Hematopoietic multipotent progenitor cell (in vitro differentiated cells): ENCODE data around the gene JDP2.

- CAGE, long polyA plus RNA, result no peak
Observed at GRCh38 chr14:75285393-75285752, 6.7 kb downstream of the FOS start.

DNA sequence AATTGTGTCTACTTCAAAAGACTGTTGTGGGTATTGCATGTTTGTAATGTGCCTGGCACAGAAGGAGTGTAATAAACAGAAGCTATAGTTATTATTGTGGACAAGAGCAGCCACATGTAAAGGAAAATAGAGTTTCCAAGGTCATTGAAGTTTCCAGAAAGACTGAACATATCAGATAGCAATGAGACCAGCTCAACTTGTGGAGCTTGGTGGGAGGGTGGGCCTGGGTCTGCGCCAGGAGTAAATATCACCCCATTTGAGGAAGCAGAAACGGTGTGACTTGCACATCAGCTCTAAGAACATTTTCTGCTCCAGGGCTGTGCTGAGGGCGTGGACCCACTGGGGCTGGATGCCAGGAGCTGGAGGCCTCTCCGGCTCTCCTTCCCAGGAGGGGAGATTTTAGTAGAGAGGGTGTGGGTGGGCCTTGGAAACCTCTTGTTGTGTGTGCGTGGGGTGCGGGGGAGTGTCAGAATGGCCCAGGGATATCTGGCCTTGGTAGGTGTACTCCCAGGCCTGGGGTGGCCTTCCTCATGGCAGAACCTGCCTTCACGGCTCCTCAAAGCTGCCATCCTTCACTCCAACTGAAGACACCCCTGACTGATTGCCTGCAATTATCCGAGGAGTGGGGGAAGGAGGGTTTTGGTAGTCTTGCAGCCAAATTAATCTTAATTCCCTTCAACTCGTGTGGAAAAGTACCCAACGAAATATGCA lies 19.9 kb downstream of the FOS start:
- CAGE, long polyA plus RNA, result no peak

DNA sequence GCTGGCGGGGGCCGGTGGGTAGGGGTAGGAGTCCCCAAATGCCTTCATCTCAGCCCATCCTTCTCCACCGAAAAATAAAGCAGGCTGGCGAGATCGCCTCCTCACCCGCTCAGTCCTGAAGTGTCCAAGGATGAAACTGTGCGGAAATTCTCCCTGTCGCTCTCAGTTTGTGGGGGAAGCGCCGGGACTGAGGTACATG lies 558 bp upstream of the JDP2 start:
- CAGE, long polyA plus RNA, result no peak

DNA sequence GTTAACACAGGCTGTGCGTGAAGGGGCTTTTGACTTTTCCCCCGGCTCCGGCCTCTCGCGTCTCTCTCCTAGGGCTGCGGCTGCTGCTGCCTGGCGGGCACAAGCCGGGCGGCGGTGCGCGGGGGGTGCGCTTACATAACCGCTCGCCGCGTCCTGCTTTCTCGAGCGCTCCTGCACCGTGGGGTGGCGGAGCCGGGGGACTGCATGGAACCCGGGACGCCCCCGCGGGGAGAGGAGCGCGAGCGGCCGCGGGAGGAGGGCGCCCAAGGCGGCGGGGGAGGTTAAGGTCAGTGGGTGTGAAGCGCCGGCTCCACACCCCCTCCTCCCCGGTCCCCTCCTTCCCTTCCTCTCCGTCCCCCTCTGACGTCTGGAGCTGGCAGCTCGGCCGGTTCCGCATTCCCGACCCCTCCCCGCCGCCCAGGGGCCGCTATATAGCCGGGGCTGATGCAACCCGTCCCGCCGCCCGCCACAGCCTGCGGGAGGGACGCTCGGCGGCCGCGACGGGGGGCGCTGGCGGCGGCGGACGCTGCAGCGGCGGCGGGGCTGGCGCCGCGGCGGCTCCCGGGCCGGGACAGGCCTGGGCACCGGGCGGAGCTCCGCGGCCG lies at the start of gene JDP2:
TSS of gene JDP2 (plus strand) at position 459 of the 605 bp plus-strand sequence.
- CAGE, long polyA plus RNA, result no peak

DNA sequence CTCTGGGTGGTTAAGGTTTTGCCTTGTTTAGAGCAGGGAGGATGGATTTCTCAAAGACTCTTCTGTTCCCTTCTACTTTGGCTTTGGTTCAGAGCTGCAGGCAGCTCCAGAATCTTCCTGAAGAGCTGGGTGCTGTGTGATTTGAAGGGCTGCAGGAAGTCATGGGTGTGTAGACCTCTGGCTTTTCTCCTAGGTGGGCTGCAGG lies 1.8 kb downstream of the JDP2 start:
- CAGE, long polyA plus RNA, result no peak

DNA sequence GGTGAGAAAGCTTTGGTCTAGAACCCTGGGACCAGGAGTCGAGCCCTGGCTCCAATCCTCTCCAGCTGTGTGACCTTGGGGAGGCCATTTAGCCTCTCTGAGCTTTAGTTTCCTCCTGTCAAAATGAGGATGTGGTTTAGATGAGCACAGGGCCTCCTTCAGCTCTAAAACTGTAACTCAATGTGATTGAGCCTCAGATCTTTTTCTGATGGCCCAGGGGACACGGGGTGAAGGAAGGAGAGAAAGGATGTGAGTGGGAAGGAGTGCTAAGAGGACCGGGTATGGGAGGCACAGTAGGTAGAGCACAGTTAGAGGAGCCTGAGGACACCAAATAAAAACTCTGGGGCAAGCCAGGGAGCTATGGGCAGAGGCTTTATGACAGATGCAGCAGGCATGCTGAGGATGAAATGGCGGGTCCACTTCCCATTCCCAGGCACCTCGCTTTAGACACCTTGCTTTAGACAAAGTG lies 7.8 kb downstream of the JDP2 start:
- CAGE, long polyA plus RNA, result no peak

- CAGE, long polyA plus RNA, result no peak
Observed at GRCh38 chr14:75578030-75578286, 462 bp upstream of the FLVCR2 start.

GRCh38 chr14:75650599-75651180 lies 10.0 kb downstream of the ERG28 start:
- CAGE, long polyA plus RNA, result no peak

DNA sequence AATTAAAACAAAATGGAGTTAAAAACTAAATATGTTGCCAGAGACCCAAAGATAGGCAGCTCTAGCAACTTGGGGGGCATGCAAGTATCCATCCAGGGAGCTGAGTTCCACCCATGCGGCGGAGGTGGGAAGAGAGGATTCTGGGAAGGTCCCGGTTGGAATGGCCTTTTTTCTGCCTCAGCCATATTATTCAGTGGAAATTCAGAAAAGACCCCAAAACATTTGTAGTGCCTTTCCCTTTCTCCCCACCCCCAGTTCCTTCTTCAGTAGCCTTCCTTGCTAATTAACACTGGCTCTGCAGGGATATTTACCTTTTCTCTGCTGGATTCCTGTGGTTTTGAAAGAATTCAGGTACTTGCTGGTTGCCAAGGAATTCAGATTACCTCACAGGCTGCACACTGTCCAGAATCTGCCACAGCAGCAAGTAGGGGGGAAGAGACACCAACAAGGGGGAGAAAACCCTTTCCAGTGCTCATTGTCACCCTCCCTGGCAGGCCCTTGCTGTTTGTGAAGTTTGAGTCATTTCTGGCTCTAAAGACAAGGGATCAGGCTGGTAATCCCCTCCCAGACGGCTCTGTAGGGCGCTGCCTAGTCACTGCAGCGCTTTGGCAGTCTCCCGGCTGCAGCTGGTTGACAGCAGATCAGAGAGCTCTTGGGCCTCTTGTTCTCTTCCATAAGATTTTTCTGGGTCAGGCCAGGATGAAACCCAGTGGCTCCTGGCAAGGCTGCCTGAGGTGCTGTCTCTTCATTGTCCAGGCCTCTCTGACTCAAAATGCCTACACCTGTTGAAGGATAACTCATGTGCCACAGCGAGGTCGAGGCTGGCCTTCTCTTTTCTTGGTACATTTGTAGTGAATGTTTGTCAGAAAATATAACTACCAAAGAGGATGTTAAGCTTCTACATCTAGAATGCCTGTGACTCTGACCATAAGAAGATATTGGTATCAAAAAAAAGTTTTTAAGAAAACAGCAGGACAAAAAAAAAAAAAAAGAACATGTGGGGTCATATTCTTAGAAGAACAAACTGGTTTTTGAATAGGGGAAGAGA lies 50.8 kb downstream of the TTLL5 start:
- CAGE, long polyA plus RNA, result no peak

DNA sequence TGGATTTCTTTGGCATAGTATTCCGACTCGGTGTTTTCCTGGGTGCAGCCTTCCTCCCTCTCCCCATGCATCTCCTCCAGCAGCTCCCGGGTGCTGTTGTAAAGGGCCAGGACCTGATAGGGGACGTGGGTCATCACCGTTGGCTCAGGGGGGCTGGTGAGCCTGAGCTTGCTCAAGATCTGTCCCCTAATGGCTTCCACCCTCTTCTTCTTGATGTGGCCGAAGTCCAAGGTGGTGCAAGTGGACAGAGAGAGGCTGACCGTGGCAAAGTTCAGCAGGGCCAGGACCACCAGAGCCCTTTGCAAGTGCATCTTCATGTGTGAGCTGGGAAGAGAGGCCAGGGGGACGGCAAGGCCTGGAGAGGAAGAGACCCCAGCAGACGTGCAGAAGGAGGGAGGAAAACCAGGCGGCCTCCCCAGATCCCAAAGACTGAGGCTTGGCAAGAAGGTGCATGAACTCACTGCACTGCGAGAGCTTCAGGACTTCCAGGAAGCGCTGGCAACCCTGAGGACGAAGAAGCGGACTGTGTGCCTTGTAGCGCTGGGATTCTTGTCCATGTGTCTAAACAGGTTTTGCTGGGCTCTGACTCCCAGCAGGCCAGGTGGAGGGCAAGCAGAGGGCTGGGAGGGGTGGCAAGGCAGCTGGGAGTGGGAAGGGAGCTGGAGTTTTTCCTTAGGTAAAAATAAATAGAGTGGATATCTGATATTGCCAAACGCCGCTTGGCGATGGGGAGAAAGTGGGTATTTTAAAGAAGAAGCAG lies 1.0 kb downstream of the TGFB3 start:
- CAGE, long polyA plus RNA, result no peak

DNA sequence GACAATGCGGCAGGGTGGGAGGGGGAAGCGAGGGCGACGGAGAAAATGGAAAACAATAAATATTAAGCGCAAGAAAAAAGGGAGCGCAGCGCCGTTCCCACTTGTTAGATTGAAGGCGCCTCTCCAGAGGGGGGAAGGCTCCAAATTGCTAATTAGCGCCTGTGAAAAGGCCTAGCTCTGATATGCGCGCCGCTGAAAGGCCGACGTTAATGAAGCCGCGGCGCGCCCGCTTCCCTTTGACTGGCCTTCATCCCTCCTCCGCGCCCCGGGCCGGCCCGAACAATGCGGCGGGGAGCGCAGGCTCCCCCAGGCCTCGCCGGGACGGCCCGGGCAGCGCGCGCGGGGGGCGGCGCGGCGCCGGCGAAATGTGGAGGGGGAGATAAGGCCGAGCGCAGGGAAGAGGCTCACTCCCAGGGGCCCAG lies 13.1 kb upstream of the GPATCH2L start:
- CAGE, long polyA plus RNA, result no peak

DNA sequence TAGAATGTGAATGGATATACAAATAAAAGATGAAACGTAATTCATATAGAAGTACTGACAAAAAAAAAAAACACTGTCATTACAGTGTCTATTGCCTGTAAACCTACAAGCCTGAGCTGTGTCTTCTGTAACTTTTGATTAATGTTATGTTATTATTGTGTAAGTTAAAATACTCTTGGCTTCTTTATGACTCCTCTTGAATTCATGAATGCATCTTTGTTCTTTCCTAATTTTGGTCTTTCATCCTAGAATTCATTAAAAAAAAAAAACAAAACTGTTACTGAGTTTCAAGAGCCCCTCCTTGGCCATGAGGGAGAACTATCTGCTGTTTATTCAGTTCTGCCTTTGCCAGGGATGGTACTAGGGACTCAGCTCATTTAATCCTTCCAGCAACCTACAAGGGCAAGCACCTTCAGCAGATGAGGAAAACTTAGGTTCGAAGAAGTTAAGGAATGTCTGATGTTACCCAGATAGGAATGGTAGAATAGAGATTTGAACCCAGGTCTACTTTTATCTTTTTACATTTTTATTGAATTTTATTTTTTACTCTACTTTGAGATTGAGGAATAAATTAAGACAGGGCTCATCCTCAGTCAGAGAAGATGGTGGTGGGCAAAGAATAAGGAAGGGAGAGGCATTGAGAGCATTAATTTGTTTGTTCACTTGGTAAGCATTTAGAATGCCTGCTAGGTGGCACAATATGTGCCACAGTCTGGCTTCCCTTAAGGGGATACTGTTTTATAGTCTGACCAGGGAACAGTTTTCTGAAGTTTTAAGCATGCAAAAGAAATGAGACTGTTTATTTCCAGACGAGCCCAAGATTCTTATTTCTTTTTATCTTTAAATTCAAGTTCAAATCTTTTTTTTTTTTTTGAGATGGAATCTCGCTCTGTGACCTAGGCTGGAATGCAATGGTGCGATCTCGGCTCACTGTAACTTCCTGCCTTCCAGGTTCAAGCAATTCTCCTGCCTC lies 22.3 kb downstream of the GPATCH2L start:
- CAGE, long polyA plus RNA, result no peak

- CAGE, long polyA plus RNA, result no peak
Observed at GRCh38 chr14:76348787-76349372, 27.1 kb upstream of the ESRRB start.

DNA sequence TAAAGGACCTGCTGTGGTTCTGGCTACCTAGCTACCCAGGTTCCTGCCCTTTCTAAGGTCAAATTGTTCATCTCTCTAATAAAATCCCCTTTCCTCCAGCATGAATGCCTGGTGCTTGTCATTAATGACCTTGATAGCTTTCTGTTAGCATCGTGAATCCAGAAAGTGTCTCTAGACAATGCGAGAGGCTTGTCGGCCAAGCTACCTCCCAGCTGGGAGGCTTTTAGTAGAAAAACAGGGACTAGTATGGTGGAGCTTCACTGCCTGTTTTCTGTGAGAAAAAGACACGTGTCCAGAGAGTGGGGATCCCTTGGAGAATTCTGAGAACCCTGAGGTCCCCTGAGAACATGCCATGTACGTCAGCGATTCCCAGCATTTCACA lies 139.6 kb downstream of the ESRRB start:
- CAGE, long polyA plus RNA, result no peak

- CAGE, long polyA plus RNA, result no peak
Observed at GRCh38 chr14:76584132-76585013, 176.9 kb upstream of the VASH1 start.

DNA sequence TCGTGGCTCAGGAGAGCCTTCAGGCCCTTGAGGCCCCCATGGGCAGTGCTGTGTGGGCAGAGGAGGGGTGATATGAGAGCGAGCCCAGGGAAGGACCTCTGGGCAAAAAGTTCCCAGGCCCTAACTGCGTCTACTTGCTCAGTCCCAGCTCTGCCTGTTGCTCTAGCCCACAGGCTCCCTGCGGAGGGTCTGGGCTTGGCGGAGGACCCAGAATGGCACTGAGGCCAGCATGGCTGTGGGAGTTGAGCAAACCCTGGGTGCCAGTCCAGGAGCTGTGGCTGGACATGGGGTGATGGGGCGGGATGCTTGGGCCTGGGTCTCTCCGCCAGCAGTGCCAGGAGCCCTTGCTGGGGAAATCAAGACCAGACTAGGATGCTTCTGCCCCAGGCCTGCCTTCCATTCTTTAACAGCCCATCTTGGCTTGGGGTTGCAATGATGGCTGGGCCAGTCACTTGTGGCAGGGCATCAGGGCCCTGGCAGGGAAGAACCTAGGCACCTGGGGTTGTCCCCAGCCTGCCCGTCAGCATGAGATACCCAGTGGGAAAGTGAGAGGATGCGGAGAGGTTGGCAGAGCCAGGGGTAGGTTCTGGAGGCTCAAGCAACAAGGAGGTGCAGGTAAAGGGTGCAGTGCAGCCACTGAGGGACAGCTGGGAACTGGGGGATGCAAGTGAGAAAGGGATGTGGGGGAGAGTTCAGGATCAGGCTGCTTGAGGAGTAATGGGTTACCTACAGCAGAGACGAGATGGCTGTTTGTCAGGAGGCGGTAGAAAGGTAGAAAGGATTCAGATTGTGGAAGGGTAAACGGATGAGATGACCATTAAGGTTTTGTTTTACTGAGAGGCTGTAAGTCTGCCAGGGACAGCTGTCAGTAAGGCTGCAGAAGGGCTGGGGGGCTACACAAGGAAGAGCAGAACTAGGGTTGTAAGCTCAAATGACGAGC lies 18.6 kb downstream of the VASH1 start:
- CAGE, long polyA plus RNA, result no peak

- CAGE, long polyA plus RNA, result no peak
Observed at GRCh38 chr14:76811955-76812421, 694 bp downstream of the ANGEL1 start.

- CAGE, long polyA plus RNA, result no peak
Observed at GRCh38 chr14:76837500-76837996, 11.3 kb downstream of the LRRC74A start.

DNA sequence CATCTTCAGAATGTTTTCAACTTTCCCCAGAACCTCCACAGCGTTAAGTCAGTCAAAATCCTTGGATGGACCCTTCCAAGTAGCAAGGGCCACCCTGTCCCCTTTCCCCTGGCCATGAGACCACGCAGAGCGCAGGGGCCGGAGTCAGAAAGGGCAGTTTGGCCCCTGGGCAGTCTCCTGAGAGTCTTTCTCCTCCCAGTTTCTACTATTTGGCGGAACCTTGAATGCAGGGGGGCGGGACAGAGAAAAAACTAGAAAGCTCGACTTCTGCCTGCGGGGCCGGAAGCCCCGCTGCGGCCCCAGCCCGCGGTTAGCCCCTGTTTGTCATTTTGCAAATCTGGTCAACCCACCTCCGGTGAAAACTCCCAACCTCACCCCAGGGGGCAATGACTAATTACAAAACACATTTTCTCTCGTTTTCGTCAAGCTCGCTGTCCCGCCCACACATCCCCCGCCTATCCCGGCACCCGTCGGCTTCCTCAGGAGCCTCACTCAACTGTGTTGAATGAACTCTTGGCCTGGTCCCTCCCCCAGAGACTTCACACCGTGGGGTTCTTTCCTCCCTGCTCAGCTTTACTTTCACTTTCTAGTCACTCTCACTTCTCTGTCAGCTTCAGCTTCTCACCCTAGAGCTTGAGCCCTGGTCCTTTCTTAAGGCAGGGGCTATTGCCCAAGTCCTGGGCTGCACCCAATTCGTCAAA lies 66.8 kb downstream of the IRF2BPL start:
- CAGE, long polyA plus RNA, result no peak

DNA sequence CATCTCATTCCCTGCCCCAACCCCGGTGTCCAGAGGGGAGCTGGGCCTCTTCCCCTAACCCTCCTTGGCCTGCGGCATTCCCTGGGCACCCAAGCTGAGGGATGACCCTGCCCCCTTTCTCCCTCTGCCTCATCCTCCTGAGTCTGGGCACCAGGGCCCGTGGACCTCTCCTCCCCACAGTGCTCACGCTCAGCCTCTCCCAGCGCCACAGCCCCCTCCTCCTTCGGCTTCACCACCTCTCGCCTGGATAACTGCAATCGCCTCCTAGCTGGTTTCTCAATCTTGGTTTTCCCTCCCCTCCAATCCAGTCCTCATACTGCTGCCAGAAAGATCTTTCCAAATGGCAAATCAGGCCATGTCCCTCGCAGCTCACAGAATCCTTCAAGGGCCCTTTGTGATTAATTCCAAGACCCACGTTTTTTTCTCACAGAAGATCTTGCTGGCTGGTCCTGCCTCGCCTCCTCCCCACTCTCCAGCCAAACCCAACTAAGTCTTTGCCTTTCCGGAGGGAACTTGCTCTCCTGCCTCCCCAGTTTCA lies 16.2 kb downstream of the IRF2BPL start:
- CAGE, long polyA plus RNA, result no peak